Left cardiac atrium (tissue), 1 donor: Measurements from ENCODE around the genes VSTM2L and TOP1.

GRCh38 chr20:37491269-37491823, 29.7 kb upstream of the NNAT start:
- PRO-cap: no peak

DNA sequence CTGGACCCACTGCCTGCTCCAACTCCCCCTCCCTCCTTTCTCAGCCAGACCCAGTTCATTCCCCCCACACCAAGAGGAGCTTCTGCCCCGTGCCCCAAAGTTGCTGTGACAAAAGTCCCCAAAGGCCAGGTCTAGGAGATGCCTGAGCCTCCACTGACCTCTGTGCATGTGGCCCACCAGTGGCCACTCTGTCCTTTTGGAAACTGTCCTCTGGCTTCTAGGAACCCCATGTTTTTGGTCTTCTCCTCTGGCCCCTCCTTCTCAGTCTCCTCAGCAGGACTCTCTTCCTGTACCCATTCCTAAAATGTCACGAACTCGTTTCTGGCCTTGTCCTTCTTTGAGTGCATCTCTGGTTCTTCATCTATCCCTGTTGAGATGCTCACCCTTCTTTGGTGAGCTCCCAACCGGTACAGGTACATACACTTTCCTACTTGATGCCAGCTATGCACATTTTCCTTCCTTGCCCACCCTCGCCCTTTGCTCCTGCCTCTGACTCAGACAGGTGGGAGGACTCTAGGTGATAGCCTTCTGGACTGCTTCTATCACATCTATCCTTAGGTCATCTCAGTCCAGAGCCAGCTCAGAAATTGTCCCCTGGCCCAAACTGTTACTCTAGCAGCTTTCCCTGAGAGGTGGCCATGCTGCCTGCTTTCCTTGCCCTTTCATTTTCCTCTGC, 14.9 kb upstream of the NNAT start:
- PRO-cap: no peak

DNA sequence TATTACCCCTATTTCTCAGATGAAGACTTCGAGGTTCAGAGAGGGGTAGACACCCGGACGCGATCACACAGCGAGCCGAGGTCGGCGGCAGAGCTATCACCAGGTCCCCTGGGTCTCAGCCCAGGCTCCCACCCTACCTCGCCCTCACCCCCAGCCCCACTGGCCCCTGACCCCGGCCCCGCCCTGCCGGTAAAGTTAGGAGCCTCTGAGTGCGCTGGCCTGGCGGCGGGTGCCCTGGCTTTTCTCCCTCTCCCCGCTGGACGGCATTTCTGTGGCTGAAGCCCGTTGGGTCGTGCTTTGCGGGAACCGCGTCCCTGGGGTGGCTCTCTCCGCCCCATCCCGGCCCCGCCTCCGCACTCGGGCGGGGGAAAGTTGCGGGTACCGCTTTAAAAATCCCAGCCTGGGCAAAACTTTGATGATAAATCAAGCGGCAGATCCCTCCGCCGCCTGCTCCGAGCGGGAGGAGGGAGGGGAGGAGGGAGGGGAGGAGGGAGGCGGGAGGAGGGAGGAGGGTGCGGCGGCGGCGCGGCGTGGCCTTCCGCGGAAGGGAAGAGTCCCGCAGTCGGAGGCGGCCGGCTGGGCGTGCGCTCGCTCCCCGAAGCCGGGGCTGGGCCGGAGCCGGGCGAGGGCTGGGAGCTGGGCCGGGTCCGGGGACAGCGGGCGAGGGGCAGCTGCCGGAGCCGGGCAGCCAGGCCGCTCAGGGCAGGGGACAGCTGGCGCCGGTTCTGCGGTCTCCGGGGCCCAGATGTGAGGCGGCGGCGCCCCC, at the start of gene VSTM2L:
TSS of gene VSTM2L (plus strand) at position 559 of the 766 bp plus-strand sequence.
- PRO-cap: bidirectional peak, plus-strand start at position 561 of the sequence, minus-strand start at position 271 of the sequence

GRCh38 chr20:38095443-38095712, 61.8 kb downstream of the RPRD1B start:
- PRO-cap: no peak

DNA sequence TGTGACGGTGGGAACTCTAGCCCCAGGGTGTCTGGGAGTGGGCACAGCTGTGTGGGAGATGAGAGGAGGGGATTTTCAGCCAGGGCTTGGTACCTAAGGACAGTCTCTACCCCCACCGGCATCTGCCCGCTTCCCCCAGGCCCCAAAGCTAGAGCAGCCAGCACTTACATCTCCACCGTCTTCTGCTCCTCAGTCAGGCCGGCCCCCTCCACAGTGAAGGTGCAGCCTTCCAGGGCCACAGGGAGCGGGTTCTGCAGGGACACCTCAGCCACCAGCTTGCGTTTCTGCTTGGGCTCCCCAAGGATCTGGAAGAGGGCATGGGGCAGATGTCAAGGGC, 34.2 kb downstream of the TGM2 start:
- PRO-cap: no peak

- PRO-cap: no peak
Observed at GRCh38 chr20:38146190-38146670, 18.8 kb downstream of the TGM2 start.

DNA sequence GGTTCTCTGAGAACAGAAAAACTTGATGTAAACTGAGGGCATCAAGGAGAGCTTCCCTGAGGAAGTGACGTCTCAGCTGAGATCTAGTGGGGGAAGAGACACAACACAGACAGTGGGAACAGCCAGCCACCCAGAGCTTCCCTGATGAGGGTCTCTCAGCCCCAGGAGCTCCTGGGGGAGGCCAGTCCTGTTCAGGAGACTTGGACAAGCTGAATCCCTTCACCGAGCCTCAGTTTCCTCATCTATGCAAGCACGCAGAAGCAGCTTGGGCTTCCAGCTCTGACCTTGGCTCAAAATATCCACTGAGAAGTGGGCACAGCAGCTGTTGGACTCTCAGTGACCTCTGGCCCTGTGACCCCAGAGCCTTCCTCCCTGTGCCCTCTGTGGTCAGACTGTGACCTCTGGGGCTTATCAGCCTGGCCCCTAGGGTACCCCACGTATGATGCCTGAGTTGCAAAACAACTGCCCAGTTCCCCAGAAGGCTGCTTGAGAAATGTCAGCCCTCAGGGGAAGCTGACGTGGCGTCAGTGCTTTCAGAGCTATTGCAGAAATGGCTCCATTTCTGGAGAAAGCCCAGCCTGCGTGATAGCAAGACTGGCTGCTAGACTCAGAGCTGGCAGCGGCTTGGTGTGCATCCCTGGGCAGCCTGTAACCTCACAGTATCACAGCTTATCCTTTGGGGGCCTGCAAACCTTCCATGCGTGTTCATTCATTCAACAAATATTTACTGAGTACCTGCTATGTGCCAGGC, 31.4 kb upstream of the TGM2 start:
- PRO-cap: no peak

DNA sequence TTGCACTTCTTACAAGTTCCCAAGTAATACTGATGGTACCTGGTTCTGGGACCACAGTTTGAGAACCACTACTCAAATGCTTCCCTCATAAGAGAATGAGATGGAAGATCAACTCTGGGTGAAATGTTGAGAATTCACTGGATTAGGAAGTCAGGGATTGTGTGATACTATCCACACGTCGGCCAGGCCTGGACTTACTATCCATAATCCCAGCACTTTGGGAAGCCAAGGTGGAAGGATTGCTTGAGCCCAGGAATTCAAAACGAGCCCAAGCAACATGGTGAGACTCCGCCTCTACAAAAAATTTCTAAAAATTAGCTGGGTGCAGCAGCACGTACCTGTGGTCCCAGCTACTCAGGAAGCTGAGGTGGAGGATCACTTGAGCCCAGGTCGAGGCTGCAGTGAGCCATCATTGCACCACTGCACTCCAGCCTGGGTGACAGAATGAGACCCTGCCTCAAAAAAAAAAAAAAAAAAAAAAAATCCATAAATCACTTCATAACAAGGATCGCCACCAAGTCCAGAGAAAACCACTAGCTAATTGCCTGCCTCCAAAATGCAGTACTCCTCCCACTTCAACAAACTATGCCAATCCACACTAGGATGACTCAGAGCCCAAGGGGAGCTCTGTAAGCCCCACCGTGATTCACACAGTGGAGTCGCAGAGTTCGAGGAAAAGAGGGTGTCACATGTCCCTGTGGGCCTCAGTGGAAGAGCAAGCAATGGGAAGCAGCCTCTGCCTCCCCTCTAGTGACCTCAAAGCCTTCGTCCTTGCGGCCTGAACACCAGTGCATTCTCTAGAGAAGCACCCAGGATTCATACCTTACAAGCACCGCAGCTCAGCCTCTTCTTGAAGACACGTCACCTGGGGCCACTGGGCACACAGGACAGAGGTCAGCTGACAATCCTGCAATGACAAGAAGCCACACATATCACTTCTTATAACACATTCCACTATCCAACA, 46.8 kb upstream of the RALGAPB start:
- PRO-cap: no peak

- PRO-cap: no peak
Observed at GRCh38 chr20:38633559-38634024, 52.6 kb downstream of the ADIG start.

DNA sequence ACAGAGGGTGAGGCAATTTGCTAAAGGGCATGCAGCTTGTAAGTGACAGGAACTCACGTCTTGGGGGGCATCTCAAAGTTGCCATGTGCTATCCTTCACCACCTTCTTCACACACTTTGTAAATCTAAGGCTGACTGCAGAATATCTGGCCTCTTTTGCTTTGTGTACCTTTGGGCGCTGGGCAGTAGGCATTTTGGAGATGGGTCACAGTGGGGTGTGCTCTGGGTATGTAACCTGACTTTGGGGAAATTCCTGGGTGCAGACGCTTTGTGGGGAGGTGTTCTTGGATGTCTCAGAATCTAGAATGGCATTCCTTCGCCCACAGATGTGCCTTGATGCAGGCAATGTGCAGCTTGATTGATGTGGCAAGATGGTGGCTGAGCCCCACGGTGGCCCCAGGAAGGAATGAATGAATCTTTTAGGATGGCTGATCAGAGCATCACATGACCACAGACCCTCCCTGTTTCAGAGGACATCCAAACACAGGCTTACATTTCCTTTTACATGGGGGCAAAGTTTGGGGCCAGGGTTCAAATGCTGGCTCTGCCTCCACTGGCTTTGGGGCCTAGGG, 5.4 kb downstream of the PPP1R16B start:
- PRO-cap: no peak

GRCh38 chr20:38840022-38841341, 35.0 kb downstream of the PPP1R16B start:
- PRO-cap: no peak

DNA sequence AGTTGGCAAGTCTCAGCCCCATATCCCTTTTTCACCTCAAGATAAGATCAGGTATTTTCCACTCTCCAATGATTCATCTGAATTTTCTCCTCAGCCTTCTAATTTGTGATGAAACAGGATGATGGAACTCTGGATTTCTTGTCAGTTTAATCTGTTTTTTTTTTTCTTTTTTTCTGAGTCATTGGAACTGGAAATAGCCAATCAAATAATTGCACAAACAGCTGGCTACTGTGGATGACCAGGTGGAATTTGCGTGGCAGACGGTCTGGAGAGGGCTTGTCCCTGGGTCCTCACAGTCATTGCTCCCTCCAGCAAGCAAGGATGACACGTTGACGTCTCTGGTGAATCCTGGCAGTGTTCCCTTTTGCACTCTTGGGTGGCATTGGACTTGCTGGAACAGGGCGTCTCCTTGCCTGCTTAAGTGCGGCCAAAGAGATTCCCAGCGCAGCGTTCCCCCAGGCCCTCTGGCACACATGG, 80.4 kb downstream of the DHX35 start:
- PRO-cap: no peak

GRCh38 chr20:39049602-39050603, 87.8 kb downstream of the DHX35 start:
- PRO-cap: unidirectional peak, plus-strand start at chr20:39049915; unidirectional peak, minus-strand start at chr20:39050178

GRCh38 chr20:39886761-39887108, 802.3 kb downstream of the MAFB start:
- PRO-cap: no peak

GRCh38 chr20:40464696-40465026, 224.4 kb downstream of the MAFB start:
- PRO-cap: no peak

DNA sequence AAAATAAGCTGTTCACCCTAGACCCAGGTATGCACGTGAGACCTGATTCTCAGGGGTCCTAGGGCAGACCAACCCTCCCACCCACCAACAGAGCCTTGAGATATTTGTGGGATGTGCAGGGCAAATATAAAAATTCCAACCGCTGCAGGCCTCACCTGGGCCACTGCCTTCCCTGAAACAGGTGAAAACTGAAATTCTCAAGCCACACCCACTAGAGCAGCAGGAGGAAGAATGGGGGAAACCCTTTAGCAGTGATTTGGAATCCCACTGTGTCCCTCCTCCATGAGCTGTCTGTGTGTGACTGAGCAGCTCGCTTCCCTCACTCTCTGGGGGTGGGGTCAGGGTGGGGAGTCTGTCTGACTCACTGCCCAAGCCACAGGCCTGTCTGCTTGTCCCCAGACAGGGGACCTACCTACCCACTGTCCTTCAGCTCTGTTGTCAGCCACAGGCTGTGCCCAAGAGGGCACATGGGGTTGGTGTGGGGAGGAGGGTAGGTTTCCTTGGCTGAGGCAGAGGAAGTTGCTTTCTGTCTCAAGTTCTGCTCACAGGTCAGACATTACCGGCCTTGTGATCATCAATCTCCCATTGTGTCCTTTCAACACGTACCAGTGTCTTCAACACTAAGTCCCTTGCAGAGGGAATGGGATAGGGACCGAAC, 127.1 kb downstream of the MAFB start:
- PRO-cap: no peak

GRCh38 chr20:40958784-40959072, 69.9 kb upstream of the TOP1 start:
- PRO-cap: no peak

- PRO-cap: no peak
Observed at GRCh38 chr20:41005128-41005859, 23.3 kb upstream of the TOP1 start.

DNA sequence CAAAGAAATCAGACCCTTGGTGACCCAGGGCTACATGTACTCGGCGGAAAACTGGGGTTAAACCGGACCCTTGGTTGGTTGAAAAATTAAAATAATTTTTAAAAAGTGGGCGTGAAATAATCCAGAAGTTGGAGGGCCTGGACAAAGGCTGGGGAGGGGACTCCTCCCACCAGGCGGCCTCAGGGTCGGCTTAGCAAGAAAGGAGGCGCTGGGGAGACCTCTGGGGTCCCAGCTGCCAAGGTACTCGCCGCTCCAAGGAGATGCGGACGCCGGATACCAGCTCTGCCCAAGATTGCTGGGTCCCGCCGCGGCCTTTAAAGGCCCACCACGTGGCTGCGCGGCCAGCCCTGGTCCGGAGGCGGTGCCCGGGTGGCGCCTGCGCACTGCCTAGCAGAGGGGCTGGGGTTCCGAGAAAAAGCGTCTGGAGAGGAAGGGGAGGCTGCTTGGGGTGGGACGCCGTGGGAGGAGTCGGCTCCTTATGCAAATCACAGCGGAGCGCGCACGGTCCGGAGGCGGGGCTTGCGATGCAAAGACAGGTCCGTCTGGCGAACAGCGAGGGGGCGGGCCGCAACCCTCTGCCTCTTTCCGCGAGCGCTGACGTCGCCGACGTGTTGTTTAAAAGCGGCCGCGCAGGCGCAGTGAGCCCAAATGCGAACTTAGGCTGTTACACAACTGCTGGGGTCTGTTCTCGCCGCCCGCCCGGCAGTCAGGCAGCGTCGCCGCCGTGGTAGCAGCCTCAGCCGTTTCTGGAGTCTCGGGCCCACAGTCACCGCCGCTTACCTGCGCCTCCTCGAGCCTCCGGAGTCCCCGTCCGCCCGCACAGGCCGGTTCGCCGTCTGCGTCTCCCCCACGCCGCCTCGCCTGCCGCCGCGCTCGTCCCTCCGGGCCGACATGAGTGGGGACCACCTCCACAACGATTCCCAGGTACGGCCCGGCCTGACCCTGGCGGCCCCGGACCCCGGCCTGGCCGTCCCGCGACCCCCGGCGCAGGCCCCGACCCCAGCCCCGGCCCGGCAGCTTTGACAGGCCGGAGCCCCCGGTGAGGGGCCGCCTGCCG, at the start of gene TOP1:
TSS of gene TOP1 (plus strand) at position 646 of the 1,057 bp plus-strand sequence.
- PRO-cap: unidirectional peak, minus-strand start at position 288 of the sequence; bidirectional peak, plus-strand start at position 685 of the sequence, minus-strand start at position 316 of the sequence

GRCh38 chr20:41058327-41058910, 29.8 kb downstream of the TOP1 start:
- PRO-cap: no peak